Tibial artery (tissue), 1 donor: ENCODE data around the genes UXS1, CD8B2, ST6GAL2 and EDAR.

GRCh38 chr2:105839423-105839933 lies 94.8 kb downstream of the NCK2 start:
- PRO-cap = no peak

- PRO-cap = no peak
Measured at GRCh38 chr2:105861157-105861541, 116.4 kb downstream of the NCK2 start.

DNA sequence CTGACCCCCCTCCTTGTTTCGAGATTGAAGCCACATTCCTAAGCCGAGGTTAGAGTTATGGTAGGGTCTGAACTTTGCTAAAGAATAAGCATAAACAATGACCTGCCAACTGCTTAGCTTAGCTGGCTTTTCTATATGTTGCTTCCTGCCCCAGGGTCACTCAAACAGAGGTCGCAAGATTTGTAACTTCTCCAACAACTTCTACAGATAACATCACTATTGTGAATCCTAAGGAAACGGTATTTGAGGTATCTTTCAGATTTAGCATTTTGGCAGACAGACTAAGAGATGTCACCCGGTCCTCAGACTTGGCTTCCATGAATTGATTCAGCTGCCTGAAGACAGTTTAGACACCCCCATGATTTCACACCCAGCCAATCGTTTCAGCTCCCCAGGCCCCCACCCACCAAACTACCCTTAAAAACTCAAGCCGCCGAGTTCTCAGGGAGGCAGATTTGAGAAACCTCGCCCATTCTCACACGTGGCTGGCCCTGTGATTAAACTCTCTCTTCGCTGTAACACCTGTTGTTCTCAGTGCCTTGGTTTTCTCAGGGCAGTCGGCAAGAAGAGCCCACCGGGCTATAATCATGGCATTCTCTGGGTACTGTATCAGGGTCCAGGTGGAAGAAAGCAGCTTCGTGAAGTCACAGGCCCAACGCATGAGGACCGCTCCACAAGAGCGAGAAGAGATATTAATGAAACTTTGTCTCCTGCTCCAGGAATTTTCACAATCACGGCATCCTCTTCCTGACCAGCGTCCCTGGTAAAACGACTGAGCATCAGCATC lies 35.3 kb downstream of the UXS1 start:
- PRO-cap = no peak

DNA sequence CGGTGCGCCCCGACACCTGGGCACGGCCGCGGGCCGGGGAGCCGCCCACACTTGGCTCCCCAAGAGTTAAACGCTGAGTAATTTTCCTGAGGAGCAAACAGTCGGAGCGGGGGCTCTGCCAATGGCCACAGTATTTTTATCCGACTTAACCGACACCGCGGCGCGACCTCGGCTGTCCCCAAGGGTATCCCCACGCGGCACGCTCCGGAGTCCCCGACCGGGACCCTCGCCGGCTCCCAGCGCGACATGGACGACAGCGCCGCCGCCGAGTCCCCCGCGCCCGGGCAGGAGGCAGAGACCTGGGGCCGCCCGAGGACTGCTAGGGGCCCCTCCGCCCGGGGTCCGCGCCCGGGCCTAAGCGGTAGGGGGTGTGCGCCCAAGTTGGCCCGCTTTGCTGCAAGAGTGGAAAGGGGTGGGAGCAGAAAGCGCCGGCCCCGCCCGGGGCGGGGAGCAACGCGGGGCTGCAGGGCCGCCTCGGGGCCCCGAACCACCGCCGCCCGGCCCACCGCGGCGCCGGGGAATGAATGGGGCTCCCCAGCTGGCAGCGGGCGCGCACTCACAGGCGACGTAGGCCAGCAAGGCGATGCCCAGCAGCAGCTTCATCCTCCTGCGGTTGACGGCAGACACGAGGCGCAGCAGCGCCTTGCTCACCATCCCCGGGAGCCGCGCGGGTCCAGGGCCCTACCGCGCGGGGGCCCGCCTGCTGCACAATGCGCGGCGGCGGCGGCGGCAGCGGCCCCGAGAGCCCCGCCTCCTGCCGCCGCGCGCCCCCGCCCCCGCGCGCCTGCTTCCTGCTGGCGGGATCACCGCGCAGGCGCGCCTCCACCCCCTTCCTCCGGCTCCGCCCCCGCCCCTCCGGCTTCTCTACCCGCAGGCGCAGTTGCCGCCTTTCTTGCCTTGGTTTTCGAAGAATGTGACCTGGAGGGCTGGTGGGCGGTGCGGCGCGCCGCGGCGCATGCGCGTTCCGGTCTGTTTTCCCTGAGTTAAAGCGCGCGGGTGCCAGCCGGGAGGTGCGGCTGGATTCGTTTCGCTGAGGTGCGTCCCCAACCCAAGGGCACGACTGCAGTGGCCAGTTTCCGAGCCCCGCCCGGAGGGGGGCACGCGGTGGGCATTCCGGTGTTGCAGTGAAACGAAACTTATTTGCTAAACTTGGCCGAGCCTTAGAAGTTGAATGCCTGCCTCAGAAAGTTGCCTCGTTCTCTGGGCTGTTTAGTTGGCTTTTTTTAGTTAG lies at the start of gene UXS1:
Gene UXS1, minus strand, starts transcription at position 714 of the 1,231 bp plus-strand sequence.
- PRO-cap = bidirectional peak, plus-strand start at position 986 of the sequence, minus-strand start at position 712 of the sequence

DNA sequence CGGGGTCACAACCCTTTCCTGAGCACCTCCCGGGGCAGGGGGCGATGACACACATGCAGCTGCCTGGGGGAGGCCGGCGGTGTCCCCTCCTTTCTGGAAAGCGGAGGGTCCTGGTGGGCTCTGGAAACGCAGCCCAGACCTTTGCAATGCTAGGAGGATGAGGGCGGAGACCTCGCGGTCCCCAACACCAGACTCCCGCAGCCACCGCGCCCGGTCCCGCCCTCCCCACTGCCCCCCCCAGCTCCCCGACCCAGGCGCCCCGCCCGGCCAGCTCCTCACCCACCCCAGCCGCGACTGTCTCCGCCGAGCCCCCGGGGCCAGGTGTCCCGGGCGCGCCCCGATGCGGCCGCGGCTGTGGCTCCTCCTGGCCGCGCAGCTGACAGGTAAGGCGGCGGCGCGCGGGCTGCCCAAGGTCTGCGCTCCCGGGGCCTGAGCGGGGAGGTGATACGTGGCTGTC lies at the start of gene CD8B2:
Gene CD8B2, plus strand, starts transcription at position 278 of the 457 bp plus-strand sequence.
- PRO-cap = no peak

DNA sequence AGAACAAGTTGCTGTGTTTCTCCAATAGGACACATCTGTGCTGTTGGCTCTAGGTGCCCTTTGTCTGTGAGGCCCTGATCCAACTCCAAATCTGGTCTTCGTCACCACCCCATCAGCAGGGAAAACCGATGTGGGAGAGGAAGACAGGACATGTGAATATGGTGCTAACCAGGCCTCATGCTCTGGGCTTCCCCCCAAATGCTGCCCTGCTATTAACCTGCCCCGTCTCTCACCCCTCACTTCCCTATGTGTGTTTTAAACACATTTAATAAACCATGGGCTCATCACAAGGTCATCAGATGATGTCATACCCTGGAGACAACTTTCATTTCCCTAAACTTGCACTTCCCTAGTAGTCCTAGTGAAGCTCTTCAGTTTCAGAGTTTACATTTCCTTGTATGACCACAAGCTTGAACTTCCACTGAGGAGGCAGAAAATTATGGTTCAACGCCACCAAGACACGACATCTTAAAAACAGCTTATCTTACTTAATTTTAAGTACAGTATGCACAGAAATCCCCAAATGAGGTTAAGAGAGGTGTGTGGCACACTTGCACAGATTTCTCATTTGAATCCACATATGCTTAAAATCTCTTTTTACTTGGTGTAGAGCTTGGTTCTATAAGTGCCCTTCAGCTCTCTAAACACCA lies 49.9 kb downstream of the CD8B2 start:
- PRO-cap = no peak

GRCh38 chr2:106577103-106577542 lies 90.0 kb downstream of the CD8B2 start:
- PRO-cap = no peak

DNA sequence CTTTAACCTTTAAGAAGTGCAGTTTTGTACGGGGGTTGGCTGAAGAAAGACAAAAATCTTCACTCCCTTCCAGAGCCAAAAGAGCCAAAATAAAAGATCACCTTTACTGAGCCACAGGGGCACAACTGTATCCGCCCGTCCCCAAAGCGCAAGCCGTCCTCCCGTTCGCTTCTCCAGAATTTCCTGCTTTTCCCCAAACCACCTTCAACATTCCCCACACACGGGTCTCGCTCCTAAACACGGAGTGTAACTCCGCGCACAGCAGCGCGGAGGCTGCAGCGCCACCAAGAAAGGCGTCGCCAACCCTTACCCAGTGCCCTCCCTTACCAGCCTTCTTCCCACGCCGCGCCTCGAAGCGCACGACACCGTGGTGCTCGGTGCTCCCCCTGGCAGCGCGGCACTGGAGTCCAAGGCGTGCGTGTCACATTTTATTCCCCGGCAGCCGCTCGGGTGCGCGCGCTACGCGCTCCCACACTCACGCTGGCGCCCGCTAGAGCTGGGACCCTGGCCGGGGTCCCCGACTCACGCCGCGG lies at the start of gene ST6GAL2:
Gene ST6GAL2, minus strand, starts transcription at position 402 of the 533 bp plus-strand sequence.
- PRO-cap = bidirectional peak, plus-strand start at position 335 of the sequence, minus-strand start at position 177 of the sequence; bidirectional peak, plus-strand start at position 431 of the sequence, minus-strand start at position 402 of the sequence

DNA sequence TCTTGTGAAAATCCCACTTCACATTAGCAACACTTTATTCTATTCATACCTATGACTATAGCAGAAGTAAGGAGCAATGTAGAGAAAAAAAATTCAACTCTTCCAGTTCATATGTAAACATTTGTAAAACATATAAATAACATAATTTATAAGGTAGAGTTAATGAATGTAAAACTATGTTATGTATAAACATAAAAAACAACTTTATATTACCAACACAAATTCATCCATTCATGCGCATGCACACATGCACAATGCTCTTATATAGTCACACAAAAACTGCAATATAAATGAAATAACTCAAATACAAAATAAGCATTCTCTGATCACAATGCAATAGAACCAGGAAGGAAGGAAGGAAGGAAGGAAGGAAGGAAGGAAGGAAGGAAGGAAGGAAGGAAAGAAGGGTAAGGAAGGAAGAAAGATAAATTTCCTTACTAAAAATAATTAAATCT lies 381.8 kb upstream of the RGPD4 start:
- PRO-cap = no peak

- PRO-cap = no peak
Measured at GRCh38 chr2:107747112-107747370, 79.7 kb upstream of the RGPD4 start.

DNA sequence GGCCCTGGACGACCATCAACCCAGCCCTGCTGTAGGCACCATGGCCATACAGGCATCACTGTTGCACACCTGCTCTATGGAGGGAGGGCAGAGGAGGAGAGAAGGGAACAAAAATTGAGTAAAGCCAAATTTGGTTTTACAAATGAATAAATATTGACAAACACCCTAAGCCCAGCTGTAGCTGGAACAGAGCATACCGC lies 20.1 kb upstream of the SULT1C2 start:
- PRO-cap = no peak

DNA sequence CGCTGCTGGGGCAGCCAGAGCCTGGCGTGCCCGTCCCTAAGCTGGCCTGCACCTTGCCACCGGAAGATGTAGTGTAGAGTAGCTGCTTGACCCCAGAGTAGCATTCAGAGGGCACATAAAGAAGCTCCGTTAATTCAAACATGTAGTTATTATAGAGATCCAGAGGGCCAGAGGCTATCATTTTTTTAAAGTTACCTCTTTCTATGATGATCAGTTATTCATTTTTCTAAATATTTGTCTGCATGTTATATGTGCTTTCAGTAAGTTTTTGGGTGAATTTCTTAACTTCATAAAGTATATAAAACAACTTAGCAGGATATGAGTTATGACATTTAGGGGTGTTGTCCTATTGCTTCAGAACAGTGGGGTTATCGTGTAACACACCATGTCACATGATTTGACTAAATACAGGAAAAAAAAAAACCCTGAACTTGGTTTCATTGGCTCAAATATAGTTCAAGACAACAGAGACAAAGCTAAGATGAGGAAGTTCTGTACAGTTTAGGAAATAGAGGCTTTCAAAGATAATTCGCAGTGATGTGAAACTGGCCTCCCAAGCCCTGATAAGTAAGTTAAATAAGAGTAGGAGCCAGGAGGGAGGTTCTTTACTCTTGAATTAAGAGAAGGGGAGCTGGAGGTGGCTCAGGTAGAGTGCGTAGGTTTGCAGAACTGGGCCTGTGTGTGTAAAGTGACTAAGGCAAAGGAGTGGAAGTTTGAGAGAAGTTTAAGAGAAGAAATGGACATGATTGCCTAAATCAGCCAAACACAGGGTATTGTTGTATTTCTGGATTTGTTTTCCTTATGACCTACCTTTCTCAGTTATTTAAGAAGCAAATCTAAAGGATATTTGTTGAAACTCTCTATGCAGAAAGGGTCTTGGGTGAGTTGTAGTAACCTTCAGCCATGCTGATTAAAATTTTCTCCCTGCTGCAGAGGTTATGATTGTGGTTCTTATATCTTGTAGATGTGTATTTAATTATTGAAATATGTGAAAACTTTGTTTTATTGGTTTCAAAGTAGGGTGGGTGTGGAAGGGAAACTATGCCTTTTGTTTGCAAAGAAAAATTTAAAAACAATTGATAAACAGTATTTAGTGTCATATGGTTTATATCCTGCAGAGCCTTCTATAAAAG lies 54.0 kb downstream of the LIMS1 start:
- PRO-cap = no peak

- PRO-cap = no peak
Measured at GRCh38 chr2:108617519-108618096, 83.3 kb downstream of the LIMS1 start.

DNA sequence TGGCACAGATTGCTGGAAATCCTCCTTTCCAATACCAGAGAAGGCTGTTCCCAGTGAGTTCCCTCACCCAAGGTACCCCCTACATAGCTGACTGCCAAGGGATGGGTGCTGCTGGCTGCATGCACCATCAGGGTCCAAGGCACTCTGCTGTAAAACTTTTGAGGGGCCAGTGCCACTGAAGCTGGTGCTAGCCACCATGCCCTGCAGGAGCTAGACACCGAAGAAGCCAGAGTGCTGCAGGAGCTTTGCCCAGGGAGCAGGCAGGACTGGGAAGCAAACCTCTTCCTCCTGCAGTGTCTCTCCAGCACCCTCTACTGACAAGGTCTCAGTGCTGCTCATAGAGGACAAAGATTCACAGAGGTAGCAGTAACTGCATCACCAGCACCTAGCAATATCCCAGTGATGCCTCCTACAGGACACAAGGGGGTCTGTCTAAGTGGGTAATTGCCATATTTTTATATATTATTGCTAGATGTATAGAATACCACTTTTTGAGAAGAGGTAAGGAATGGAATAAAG lies 83.0 kb upstream of the RANBP2 start:
- PRO-cap = no peak

DNA sequence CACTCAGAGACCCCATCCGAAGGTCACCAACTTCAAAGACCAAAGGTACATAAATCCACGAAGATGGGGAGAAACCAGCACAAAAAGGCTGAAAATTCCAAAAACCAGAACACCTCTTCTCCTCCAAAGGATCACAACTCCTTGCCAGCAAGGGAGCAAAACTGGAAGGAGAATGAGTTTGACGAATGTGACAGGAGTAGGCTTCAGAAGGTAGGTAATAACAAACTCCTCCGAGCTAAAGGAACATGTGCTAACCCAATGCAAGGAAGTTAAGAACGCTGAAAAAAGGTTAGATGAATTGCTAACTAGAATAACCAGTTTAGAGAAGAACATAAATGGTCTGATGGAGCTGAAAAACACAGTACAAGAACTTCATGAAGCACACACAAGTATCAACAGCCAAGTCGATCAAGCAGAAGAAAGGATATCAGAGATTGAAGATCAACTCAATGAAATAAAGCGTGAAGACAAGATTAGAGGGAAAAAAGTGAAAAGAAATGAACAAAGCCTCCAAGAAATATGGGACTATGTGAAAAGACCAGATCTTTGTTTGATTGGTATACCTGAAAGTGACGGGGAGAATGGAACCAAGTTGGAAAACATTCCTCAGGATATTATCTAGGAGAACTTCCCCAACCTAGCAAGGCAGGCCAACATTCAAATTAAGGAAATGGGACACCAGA lies 74.7 kb upstream of the RANBP2 start:
- PRO-cap = no peak

GRCh38 chr2:108734206-108734652 lies 14.9 kb downstream of the RANBP2 start:
- PRO-cap = no peak

DNA sequence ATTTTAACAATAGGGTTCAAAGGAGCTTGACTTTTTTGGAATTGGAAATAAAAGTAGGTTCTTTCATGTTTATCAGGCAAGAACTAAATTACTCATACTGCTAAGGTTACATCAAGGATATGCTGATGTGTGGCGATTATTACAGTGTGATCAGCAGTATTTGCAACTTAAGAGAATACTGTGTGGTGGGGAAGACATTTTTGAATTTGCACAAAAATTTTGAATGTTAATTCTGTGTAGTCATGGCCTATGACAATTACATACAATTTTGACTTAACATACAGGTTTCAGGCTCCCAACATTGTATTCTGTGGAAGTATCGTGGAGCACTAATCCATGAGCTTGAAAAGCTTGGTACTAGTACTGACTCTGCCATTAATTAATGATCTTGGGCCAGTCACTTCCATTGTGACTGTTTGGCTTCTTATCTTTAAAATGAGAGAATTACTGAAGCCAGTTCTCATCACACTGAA lies 30.2 kb upstream of the CCDC138 start:
- PRO-cap = no peak

DNA sequence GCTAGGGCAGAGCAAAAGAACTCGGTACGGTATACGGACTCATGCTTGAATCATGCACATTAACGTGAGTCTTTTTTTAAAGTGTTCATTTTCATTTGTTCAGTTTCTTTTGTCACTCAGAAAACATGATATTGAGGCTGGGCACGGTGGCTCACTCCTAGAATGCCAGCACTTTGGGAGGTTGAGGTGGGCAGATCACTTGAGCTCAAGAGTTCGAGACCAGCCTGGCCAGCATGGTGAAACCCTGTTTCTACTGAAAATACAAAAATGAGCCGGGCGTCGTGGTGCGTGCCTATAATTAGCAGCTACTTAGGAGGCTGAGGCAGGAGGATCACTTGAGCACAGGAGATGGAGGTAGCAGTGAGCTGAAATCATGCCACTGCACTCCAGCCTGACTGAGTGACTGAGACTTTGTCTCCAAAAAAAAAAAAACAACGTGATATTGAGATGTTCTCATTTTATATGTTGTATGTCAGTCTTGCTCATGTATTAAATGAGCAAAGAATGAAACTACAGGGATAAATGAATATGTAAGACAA lies 17.9 kb upstream of the CCDC138 start:
- PRO-cap = no peak

GRCh38 chr2:108987274-108987487 lies 1.8 kb downstream of the EDAR start:
- PRO-cap = no peak

GRCh38 chr2:108988591-108989604 lies at the start of gene EDAR:
TSS of gene EDAR (minus strand) at chr2:108989220.
- PRO-cap = no peak